ENCODE results near the genes SOX13 and TMEM81.

GRCh38 chr1:203799670-203800325 lies 4.4 kb downstream of the ZBED6 start:
- PRO-cap: no peak

DNA sequence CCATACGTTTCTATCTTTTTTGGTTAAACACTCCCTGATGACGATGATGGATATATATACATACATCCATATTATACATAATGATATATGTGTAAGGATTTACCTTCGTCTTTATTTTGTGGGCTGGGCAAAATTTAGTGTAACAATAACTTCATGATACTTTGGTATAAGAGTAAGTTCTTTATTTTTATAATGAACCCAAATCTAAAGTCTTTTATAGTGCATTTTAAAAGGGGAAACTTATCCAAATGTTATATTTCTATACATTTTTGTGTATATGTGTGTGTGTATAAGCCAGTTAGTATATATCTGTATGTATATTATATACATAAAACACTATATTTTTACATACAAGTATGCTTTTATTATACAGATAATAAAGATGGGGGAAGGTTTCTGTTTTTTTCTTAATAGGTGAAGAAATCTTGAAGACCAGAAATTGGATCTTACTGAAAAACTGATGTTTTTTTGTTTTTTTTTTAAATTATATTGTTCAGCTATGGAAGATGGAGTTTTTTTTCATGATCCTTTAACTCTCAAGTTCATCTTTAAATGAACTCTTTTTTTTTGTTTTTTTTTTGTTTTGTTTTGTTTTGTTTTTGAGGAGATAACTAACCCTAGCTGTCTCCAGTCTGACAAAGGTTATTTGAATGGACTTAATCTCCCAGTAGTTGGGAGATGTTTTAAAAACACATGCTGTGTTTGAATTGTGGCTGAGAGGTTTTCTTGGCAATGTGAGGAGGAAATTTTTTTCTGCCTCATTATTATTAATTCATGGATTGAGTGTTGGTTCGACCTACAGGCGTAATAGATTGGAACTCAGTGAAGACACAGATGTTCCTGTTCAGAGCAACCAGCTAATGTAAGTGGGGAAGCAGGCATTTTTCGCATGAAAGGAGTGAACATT lies 7.0 kb downstream of the ZBED6 start:
- PRO-cap: no peak

DNA sequence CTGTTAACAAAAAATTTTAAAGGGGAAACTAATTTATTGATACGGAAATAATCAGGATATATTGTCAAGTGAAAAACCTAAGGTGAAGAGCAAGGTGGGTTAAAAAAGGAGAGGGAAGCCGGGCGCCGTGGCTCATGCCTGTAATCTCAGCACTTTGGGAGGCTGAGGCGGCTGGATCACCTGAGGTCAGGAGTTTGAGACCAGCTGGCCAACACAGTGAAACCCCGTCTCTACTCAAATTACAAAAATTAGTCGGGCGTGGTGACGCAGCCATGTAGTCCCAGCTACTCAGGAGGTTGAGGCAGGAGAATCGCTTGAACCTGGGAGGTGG lies 28.4 kb downstream of the ZBED6 start:
- PRO-cap: no peak

- PRO-cap: no peak
Measured at GRCh38 chr1:203846981-203847821, 14.2 kb upstream of the SNRPE start.

- PRO-cap: no peak
Measured at GRCh38 chr1:203865410-203865728, 4.0 kb downstream of the SNRPE start.

DNA sequence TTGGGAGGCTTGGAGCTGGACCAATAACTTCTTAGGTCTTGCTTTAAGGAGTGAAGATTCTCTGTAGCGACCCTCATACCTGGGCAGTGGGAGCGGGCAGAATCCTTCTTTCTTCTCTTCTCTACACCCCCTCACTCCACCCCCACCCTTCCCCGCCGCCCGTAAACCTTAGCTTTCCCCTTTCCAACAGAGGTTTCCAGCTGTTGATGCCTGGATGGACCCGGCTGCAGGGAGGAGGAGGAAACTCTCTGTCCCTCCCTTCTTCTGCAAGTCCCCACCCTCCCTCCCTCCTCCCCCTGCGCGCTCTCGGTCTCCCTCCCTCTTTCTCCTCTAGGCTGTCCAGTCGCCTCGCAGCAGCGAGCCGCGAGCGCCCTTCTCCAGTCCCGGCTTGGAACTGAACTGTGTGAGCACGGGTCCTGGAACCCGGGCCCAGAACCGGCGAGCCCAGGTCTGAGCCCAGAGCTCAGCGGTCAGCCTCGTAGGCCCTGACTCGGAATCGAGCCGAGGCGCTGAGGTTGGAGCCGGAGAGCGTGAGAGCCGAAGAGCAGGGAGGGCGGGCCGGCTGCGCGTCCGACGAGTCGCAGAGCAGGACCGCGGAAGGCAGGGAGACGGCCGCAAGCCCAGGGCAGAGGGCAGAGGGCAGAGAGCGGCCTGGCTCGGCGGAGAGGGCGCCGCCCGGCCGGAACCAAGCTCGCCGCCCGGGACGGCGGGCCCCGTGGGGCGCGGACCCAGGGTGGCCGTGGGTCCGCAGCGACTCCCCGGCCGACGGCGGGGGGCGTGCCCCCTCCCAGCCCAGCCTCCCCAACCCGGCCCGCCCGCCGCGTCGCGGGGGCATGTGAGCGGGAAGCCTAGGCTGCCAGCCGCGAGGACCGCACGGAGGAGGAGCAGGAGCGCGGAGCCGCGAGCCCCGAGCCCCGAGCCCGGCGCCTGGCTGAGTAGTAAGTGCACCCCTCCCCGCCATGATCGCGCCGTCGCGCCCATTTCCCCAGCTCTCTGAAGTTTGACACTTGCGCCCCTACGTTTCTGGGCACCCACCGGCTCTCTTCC lies at the start of gene SOX13:
Gene SOX13 (plus strand): TSS at position 342 of the 1,047 bp plus-strand sequence.
- PRO-cap: bidirectional peak, plus-strand start at position 342 of the sequence, minus-strand start at position 188 of the sequence; bidirectional peak, plus-strand start at position 588 of the sequence, minus-strand start at position 602 of the sequence

- PRO-cap: bidirectional peak, plus-strand start at chr1:204074793, minus-strand start at chr1:204074686
Measured at GRCh38 chr1:204074167-204075157, 1.5 kb downstream of the SOX13 start.

- PRO-cap: no peak
Measured at GRCh38 chr1:204094861-204095190, 21.9 kb downstream of the SOX13 start.

DNA sequence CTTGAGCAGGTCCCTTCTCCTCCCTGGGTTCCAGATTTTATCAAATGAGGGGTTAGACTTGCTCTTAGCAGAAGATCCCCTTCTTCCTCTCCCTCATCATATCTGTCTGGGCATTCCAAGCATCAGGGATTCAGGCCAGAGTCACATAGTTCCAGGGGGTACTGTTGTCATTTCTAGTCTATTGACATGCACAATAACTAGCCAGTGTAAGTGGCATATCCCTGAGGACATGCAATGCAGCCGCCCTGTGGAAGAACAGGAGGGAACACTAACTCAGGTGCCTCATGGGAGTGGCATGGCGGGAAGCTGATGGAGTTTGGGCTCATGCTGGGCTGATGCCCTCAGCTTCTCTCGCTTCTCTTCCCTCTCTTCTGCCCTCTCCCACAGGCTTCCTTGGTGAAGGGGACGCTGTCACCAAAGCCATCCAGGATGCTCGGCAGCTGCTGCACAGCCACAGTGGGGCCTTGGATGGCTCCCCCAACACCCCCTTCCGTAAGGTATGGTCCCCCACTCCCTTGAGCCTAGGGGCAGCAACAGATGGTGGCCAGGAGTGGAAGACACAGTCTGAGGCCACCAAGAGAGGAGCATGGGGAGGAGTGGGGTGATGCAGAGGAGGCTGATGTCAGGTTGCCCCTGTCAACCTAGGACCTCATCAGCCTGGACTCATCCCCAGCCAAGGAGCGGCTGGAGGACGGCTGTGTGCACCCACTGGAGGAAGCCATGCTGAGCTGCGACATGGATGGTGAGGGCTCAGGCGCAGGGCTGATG lies 29.2 kb downstream of the ETNK2 start:
- PRO-cap: no peak

- PRO-cap: no peak
Measured at GRCh38 chr1:204145707-204146047, 6.2 kb downstream of the ETNK2 start.

GRCh38 chr1:204318827-204319383 lies 40.8 kb downstream of the PLEKHA6 start:
- PRO-cap: no peak

- PRO-cap: no peak
Measured at GRCh38 chr1:204342900-204343099, 16.9 kb downstream of the PLEKHA6 start.

- PRO-cap: no peak
Measured at GRCh38 chr1:204480439-204481542, 13.8 kb downstream of the PIK3C2B start.

DNA sequence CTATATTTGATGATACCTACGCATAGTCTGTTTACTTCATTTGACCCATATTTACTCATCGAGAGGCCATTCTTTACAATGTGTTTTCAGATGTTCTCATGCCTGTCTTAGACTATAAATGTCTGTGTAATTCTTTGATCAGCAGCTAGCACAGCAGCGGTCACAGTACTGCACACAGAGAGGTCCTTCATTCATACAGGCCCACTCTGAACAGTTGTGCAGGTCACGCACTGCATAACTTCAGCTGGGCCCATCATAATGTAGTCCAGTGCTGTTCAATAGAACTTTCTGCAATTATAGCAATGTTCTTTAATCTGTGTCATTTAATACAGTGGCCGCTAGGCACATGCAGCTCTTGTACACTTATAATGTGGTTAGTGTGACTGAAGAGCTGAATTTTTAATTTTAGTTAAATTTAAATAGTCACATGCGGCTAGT lies 6.6 kb upstream of the NFASC start:
- PRO-cap: no peak

- PRO-cap: no peak
Measured at GRCh38 chr1:205037761-205037960, 5.4 kb upstream of the CNTN2 start.

- PRO-cap: no peak
Measured at GRCh38 chr1:205049487-205049784, 6.4 kb downstream of the CNTN2 start.

DNA sequence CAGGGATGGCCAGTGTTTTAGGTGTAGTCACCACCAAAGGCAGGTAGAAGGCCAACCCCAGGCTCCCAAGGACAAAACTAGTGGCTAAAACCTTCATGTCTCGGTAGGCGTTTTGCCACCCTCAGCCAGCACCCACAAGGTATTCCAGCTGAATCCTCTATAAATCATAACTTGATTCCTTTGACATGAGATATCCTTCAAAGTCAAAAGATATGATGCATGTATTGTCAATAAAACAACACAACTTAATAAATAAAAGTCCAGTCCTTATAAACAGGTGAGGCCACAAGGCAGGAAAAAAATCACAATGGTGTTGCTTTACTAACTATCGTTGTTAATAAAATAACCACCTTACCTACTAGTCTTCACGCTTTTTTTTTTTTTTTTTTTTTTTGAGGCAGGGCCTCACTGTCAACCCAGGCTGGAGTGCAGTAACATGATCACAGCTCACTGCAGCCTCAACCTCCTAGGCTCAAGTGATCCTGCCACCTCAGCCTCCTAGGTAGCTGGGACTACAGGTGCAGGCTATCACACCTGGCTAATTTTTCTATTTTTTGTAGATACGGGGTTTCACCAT lies at the start of gene TMEM81:
Gene TMEM81 (minus strand): TSS at position 237 of the 577 bp plus-strand sequence.
- PRO-cap: no peak

DNA sequence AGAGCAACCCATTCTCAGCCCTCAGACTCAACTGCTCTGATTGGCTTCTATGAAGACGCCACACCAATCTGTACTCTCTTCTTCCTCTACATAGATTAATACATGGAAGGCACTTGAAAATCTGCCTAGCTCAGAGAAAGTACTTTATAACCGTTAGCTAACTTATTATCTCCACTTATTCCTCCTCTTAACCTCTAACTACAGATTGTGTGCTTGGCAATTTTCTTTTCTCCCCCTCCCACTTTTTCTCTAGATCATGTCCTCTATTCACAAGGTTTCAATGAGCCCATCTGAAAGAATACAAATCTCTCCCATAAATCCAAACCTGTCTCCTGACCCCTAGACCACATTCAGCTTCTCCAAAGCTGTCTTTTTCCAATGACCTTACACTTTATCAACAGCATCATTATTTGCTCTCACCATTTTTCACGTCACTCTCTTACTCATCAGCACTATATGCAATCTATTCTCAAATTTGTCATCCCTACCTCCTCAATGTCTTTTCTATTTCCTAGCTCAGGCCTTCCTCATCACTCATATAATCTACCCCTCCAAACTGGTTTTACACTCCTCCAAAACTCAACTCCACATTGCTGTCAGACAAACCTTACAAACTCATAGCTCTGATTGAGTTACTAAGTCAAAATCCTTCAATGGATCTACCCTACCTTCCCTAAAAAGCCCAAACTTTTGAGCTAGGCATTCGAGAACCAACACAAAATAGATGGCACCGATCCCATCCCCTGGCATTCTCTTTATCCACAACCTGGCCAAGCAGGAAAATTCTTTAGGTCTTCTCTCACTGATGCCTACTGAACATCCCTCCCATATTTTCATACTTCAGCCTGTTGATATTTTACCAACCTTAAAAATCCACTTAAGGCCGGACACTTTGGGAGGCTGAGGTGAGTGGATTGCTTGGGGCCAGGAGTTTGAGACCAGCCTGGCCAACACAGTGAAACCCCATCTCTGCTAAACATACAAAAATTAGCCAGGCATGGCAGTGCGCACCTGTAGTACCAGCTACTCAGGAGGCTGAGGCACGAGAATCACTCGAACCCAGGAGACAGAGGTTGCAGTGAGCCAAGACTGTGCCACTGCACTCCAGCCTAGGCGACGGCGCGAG lies 1.8 kb downstream of the RBBP5 start:
- PRO-cap: no peak

- PRO-cap: no peak
Measured at GRCh38 chr1:205191329-205191695, 20.2 kb downstream of the DSTYK start.

DNA sequence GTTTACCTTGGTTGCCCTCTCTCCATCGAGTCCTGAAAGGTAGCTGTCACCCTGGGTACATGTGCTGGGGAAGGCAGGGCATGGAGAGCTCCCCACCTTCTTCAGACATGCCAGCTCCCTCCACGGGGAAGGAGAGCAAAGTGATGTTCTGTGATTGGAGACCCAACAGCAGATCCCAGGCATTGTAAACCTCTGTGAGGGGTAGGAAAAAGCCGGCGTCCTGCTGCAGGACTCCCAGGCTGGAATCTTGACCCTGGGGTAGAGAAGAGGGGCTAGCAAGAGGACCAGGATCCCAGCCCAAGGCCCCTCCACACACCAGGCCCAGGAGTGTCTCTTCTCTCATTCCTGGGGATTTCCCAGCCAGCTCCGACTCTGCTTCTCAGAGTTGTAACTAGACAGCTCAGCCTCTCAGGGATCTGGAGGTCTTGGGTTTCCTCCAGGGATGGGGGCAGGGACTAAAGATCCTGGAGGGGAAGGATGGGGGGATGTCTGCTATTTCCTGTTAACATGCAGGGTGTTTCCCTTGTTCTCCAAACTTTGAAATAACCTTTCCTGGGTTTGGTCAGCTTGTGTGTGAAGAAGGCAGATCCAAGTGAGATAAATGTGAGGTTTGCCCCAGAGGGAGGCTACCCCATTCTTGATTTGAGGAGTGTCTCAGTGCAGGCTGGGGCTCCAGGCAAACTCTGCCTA lies 34.5 kb downstream of the TMCC2 start:
- PRO-cap: no peak